Anterior vena cava (tissue), 1 donor: ENCODE data around the genes PAPLN and HEATR4.

- PRO-cap: no peak
Measured at GRCh38 chr14:71121433-71121878, 198.8 kb upstream of the SIPA1L1 start.

DNA sequence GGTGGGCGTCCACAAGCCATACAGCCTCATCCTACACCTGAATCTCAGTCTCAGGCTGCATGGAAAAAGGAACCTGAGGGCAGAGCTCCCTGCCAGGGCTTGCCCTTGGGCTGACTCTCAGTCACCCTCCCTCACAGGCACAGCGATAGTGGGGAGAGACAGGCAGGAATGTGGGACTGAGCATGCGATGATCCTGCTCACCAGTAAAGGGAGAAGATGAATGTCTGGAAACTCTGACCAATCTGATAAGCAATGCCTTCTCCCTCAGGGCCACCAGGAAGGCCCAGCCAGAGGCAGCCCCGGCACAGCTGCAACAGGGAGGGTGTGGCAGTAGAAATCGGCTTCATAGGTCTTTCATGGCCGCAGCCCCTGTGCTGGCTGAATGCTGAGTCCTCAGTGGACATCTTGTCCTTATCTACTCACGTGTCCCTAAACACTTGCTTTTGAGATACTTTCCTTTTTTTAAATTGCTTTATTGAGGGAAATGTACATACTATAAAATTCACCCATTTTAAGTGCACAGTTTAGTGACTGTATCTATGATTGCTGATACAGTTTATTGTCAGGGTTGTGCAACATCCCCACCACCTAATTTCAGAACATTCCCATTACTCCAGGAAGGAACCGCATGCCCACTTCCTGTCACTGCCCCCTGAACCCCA, 155.0 kb upstream of the SIPA1L1 start:
- PRO-cap: no peak

DNA sequence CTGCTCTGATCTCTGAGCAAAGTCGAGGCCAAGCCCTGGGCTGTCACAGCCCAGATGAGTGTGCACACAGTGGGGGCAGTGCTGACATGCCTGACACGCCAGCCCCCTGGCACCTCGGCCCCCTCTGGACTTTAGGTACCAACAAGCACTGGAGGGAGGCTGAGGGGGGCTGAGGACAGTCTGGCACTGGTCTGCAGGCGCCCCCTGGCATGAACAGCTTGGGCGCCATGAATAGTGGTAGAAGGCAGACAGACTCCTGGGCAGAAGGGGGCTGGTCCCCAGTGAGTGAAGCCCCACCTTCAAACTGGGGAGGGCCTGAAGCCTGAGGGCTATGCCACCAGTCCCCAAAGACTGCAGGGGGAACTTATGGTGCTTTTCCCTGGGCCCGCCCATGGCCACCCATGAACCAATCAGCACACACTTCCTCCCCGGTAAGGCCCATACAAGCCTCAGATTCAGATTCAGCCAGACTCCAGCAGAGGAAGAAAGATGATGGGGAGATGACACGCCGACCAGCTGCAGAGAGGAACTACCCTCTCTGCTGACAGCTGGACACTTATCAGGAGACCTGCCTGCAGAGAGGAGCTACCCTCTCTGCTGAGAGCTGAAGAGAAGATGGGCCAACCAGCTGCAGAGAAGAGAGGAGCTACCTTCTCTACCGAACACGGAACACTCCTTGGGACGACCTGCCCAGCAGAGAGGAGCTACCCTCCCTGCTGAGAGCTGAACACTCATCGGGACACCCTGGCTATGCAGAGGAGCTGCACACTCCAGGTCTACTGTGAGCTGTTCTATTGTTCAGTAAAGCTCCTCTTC, 88.6 kb upstream of the SIPA1L1 start:
- PRO-cap: unidirectional peak, plus-strand start at position 478 of the sequence

GRCh38 chr14:71471506-71472344, 151.4 kb downstream of the SIPA1L1 start:
- PRO-cap: no peak

GRCh38 chr14:72665381-72665837, 228.5 kb downstream of the DPF3 start:
- PRO-cap: no peak

GRCh38 chr14:72683683-72684155, 210.2 kb downstream of the DPF3 start:
- PRO-cap: no peak

- PRO-cap: no peak
Measured at GRCh38 chr14:72804372-72804798, 89.5 kb downstream of the DPF3 start.

DNA sequence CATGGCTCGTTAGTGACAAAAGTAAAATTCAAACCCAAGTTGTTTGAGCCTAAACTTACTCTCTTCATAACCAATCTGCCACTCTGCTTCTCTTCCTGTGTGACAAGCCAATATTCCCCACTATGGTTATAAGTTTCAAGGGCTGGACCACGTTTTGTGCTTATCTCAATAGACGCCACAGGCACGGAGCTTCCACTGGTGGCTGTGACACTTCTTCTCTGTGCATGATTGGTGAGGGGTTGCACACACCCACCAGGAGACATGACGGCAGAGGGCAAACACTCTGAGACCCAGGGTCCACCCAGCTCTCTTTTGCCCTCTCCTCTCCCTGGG, 44.9 kb downstream of the DPF3 start:
- PRO-cap: no peak

GRCh38 chr14:72959930-72960129, 33.6 kb downstream of the DCAF4 start:
- PRO-cap: no peak

DNA sequence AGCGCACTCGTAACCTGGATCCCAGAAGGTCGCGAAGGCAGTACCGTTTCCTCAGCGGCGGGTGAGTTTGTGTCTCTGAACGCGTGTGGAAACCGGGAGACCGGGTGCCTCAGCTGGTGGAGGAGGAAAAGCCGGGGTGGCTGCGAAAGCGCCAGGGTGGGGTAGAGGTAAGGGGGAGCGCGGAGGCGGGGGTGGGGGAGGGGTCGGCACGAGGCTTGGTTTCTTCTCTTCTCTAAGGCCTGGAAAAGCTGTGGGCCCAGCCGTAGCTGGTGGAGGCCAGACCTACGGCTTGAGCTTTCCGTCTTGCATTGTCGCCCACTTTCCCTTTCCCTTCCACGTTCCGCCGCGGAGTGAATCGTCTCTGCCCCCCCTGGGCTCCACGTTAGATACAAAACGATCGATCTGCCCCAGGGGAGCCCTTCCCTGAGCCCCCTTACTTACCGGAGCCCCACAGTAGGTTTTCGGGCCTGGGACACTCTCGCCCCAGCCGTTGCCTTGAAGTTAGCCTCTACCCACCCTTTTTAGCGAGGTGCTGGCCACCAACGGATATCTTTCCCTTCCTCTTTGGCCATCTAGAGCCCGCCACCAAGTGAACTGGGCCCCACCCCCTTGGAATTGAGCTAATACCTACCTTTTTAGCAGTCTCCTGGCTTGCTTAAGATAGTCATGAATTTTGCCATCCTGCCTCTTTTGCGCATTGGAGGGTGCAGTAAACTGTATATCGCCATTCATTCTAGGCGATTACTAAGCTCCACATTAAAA, 492 bp downstream of the RBM25 start:
- PRO-cap: no peak

DNA sequence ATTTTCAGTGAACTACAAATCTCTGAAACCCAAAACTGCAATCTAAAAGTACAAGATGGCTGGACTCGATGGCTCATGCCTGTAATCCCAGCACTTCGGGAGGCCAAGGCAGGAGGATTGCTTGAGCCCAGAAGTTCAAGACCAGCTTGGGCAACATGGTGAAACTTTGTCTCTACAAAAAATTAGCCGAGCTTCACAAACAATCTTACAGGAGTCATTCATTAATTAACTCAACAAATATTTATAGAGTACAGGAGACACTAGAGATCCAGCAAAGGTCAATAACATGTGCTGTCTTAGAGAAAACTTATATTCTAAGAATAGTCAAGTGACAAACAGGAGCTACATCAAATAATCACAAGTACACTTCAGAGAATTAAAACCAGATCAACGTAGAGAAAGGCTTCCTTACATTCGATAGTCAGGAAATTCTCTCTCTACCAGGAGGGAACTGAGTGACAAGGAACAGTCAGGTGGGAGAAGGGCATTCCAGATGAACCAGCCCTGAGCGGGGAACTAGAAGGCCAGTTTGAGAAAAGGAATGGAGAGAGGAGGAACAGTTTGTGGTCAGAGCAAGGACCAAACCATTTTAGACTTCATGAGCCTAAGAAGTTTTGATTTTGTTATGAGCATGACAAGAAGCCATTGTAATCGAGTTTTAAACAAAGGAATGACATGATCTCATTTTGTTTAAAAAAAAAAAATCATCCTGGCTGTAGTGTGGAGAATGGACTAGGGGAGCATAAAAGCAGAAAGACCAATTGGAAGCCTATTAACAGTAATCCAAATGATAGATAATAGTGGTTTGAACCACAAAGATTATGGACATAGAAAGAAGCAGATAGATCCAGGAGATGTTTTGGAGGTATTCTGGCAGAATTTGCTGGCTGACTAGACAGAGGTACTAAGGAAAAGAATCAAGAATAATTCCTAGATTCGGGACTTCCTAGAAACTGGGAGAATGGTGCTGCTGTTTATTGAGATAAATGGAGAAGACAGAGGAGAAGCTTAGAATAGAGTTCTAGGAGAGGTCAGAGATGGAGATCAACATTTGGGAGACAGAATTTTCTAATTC, 27.3 kb downstream of the PSEN1 start:
- PRO-cap: no peak

- PRO-cap: no peak
Measured at GRCh38 chr14:73232574-73233039, 4.7 kb upstream of the PAPLN start.

DNA sequence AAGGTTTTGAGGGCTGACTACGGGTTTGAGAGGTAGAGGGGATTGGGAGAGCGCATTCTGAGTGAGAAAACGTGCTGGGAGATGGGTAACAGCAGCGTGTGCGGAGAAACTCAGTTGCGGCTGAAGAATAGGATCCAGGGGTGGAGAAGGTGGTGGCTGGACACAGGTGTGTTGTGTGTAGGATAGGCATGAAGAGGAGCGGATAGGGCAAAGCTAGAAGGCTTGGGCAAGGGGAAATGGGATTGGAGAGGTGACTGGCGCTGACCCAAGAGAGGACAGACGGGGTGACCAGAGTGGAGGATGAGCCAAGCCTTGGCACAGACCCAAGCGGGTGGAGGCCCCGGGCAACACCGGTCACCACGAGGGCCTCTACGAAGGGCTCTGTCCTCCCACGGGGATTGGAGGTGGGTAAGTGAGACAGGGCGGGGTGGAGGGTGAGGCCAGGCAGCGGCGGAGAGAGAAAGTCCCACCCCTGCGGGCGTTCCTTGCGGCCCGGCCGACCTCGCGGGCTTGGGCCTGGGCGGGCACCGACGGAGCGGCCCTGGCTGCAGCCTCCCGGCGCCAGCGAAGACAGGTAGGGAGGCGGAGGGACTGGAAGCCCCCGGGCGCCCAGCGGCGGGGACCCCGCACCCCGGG, at the start of gene PAPLN:
PAPLN (plus strand) TSS at position 488 of the 636 bp plus-strand sequence.
- PRO-cap: unidirectional peak, plus-strand start at position 513 of the sequence

- PRO-cap: no peak
Measured at GRCh38 chr14:73424303-73424843, 34.0 kb downstream of the NUMB start.

- PRO-cap: no peak
Measured at GRCh38 chr14:73461815-73462802, 3.8 kb upstream of the NUMB start.

DNA sequence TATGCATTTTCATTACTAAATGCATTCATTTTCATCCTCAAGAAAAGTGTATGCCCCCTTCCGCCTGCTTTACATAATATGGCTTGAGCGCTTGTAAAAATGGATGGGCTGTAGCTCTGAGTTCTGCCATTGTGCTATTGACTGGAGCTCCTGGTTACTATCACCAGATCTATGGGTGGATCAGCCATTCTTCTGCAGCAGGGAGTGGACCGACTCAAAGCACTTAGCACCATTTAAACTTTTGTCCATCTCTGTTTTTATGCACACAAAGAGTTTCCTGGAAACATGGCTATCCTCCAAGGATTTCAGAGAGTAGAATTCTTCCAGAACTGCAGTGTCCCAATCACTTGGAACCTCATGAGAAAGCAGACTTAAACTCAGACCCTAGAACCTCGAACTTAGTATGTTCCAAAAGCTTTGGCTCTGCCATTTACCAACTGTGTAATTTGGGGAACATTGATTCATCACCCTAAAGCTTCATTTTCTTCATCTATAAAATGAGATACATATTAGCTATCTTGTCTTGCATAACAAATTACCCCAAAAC, 4.5 kb upstream of the NUMB start:
- PRO-cap: no peak

GRCh38 chr14:73549891-73550480, 8.8 kb downstream of the HEATR4 start:
- PRO-cap: no peak

DNA sequence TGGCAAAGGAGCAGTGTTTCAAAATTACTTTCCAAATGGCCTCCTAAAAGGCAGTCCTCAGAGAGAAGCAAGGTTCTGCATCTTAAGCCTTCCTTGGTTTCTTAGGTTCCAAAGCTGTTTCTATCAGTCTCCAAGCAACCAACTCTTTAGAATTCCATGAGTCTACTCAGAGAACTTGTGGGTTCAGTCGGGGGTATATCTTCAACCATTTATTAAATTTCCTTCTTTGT, at the start of gene HEATR4:
HEATR4 (minus strand) TSS at position 110 of the 230 bp plus-strand sequence.
- PRO-cap: no peak

- PRO-cap: no peak
Measured at GRCh38 chr14:73744815-73745537, 15.1 kb downstream of the MIDEAS start.

GRCh38 chr14:73752981-73753884, 6.9 kb downstream of the MIDEAS start:
- PRO-cap: no peak